Sciatic nerve (tissue), 1 donor: ENCODE measurements around a stretch of chr6.

- PRO-cap: no peak
Measured at GRCh38 chr6:161077945-161078741, 86.6 kb downstream of the MAP3K4 start.

DNA sequence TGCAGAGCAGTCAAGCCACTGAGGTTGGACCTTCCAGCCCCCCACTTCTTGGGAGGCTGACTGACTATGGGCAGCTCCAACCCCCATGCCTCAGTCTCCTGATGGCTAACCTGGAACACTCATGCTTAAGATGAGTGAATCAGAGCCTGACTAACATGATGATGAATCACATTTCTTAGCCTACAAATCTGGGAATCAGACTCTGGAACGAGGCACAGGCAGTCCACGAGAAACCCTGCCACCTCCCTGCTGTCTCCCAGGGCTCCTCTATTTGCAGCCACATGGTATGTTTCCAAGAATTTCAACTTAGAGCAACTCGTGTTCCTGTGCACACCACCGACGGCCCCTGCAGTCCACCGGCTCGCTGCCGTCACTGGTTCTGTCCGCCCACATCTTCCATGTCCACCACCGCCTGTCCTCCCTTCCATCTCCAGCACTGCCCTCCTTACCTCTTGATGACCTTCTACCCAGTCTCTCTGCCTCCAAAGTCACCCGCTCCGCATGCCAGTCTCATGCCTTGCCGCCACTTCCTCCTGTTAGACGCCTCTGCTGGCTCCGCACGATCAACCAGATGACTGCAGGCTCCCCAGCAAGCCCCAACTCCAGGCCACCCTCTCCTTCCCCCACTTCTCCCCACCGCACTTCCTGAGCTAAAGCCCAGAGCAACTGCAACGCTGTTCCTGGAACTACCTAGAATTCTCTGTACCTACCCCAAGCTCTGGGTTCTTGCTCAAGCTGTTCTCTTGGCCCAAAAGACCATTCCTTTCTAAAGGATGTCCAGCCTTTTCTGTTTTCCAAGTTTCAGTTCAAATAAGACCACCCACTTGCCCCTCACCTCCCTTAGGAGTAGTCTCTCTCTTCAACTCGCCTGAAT lies 87.5 kb downstream of the AGPAT4 start:
- PRO-cap: no peak

DNA sequence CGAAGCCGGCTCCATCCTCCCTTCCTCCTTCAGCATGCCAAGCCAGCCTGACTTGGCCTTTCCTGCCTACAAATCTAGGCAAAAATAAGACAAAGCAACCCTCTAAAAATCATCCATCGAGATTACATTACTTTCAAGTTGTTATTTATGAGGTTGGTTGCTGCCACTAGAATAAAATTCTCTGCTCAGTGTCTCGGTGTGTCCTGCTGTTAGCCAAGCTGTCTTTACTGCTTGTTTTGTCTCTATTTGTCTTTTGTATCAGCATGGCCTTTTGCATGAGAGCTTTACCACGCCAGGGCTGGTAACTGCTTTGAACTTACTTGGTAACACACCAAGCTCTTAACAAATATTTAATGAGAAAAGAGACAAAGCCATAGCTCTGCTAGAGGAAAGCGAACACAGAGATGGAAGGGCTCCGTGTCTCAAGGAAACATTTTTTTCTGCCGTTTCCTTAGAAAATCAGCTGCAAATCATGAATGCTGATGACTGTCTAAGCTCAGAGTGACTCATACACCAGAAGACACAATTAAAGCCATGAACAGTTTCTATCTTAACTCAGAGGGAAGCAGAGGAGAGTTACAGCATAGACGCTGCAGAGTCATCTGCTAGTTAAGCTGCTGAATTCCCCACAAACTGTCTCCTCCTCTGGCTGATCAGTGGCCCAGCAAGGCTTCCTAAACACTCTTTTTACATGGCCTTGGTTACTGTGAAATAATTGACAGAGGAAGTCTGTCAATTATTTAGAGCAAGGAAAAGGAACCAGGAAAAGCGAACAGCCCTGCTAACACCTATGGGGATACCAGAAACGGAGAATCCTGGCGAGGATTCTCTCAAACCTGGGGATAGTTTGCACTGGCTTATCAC lies 44.8 kb downstream of the AGPAT4 start:
- PRO-cap: unidirectional peak, plus-strand start at position 558 of the sequence

- PRO-cap: no peak
Measured at GRCh38 chr6:162056389-162056748, 671.2 kb downstream of the PRKN start.

- PRO-cap: unidirectional peak, plus-strand start at chr6:162361686
Measured at GRCh38 chr6:162361483-162361762, 366.1 kb downstream of the PRKN start.

DNA sequence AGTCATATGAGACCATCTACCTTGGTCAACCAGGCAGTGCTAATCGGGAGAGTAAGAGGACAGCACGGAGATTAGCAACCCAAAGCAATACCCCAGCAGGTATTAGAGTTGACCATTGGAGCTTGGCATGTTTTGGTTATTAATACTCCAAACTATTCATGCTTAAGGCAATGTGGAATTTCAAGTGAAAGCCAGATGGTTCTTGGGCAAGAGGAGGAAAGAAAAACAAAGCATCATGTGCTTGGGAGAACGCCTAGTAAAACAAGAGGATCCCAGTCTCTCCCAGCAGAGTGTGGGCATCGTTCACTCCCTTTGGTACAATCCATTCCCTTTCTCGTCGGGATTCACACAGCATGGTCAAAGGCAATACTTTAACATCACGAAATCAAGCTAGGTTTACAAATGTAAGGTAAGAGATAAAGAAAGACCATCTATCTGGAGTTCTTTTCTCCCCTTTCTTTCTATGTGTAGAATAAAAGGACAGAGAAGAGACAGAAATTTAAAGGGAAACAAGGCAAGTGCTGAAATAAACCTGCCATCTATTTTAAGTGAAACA lies 349.8 kb downstream of the PRKN start:
- PRO-cap: no peak

DNA sequence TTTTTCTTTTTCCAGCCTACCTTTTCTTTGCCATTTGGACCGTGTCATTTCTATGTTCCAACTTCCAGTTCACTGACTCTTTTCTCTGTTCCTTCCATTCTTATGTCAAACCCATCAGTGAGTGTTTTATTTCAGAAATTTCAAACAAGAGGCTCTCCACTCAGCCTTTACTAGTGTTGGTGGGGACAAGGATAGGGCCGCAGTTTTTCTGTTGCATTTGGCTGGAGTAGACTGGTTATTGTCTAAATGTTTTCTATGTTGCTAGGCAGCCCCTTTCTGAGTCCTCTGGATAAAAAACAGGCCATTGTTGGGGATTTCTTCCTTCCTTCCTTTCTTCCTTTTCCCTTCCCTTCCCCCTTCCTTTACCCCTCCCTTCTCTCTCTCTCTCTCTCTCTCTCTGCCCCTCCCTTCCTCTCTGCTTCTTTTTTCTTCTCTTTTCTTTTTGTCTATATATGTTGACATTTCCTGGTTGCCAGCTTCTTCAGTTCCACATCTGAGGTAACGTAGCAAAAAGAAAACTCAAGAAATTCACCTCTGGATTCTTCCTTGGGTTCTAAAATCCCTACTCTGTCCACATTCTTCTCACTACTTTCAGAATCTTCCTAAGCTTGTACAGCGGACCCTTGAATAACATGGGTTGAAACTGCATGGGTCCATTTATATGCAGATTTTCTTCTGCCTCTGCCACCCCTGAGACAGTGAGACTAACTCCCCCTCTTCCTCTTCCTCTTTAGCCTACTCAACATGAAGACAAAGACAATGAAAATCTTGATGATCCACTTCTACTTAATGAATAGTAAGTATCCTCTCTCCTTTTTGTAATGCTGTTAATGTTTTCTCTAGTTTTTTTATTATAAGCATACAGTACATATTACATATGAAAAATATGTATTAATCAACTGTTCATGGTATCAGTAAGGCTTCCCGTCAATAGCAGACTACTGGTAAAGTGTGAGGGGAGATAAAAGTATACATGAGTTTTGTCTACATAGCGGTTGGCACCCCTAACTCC lies 288.3 kb downstream of the PRKN start:
- PRO-cap: no peak

DNA sequence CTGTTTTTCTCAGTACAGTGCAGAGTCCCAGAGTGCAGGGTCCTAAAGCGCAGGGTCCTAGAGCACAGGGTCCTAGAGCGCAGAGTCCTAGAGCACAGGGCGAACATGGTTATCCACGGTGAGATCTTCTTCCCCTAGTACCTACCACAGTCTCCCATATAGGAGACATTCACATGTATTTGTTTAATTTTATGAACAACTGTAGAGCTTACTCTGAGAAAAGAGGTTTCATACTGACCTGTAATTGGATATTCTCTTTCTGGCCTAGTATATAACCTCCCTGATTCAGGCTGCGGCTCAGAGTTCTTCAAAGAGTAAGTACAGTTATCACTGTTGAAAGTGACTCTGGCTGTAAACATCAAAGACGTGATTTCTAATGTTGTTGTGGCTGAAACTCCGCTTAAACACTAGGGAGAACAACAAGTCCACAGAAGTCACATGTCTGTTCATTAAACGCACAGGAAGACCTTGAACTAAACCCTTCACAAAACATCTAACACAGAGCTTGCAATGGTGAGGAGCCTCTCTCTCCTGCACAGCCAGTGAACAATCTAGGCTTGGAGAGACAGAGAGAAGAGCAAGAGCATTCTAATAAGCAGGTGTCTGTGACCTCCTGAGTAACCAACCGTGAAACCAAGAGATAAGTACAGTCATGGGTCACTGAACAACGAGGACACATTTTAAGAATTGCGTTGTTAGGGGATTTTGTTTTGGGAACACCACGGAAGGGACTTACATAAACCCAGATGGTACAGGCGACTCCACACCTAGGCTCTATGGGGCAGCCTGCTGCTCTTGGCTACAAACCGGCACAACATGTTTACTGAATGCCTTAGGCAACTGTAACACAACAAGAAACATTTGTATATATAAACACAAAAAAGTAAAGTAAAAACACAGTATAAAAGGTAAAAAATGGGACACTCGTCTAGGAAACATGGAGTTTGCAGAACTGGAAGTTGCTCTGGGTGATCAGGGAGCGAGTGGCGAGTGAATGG lies 249.3 kb downstream of the PRKN start:
- PRO-cap: no peak

DNA sequence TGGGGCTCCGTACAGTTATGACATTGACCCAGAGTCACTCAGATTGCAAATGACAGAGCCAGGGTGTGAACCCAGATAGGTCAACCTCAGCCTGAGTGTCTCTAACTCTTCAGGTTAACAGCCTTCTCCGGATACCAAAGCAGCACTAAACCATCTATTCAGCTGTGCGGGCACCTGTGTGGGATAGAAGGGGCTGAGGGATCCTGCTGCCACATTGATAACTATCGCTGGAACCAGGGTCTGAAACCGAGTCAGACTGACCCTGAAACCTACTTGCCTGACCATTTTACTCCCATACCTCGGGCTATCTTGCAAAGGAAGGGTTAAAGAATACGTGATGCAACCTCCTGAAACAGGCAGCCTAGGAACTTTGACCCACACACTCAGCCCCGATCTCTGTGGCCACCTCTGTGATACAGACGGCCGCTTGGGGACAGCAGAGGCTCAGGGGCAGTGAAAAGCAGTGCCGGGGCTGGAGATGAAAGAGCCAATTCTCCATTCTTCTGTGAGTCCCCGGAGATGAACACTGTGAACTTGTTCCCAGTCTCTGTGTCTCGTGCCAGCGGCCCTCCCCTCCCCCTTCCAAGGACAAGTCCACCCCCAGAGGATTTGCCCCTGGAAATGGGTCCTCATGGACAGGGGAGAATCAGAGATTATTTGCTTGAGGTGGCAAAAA lies 233.4 kb upstream of the QKI start:
- PRO-cap: no peak

GRCh38 chr6:163263086-163263592 lies 151.4 kb upstream of the QKI start:
- PRO-cap: unidirectional peak, plus-strand start at chr6:163263425

DNA sequence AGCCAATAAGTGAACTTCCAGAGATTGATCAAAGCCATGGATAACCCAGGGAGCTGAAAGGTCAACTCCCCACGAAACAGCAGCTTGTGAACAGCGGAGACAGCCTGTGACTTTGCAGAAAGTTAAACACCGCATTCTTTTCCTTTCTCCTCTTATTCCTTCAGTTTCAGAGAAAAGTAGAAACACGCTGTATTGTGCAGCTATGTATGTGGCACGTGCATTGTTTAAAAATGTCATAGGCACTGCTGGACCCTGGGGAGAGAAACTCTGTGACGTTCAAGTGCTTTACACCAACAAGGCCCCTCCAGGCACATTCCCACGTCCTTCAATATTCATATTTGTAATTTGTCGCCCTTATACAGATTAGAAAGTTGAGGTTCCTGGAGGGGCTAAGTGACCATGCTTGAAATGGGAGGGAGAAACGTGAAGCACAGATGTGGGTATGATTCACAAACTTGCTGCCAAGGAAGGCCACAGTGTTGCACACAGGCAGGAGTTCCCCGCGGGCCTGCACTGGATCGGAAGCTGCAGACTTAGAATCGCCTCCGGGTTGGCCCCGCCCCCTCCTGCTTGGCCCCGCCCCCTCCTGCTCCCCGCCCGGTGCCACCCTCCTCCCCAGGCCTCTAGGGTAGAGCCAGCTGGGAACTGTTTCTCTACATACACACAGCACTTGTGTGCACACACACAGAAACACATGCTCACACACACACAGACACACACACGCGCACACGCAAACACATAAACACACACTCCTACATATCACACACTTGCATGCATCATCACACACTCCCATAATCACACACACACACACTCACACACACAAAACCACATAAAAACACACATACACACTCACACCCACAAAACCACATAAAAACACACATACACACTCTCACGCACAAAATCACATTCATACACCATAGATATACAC lies 58.2 kb upstream of the QKI start:
- PRO-cap: unidirectional peak, plus-strand start at position 452 of the sequence; unidirectional peak, minus-strand start at position 510 of the sequence

DNA sequence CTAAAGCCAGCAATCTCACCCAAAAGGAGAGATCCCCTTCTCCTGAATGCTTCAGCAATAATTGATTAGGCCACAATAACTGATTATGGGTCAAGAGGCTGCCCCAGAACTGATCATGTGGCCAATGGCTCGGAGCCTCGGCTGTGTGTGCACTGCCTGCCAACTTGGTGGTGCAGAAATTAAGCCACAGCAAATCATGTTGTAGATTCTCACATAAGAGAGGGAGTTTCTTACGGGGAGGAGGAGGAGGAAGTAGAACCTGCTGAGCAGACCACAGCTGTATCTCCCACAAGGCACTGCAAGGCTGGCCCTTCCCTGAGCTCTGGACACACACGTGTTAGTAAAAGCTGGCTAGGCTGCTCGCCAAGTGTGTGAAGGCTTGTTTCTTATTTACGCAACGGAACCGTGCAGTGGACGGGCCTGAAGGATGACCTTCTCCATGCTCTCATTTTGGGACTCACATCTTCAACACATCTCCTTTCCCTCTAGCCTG lies 15.8 kb upstream of the QKI start:
- PRO-cap: no peak

DNA sequence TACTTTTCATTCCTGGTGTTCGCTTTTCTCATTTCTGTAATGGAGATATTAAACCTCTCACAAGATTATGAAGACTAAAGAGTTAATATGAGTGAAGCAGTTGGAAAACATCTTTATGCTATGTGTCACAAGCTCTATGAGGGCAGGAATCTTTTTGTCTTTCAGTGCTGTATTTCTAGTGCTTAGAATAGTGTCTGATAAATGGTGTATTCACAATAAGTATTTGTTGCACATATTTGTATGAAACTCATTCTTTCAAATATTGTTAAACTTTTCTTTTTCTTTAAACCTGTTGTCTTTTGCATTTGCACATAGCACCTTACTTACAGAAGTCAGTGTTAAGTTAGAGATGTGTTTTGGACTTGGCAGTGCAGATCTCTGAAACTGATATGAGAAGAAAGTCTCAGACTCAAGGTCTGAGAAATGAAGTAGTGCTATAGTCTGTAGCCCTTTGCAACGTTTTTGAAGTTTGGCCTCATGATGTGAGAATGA lies 43.8 kb downstream of the QKI start:
- PRO-cap: no peak

DNA sequence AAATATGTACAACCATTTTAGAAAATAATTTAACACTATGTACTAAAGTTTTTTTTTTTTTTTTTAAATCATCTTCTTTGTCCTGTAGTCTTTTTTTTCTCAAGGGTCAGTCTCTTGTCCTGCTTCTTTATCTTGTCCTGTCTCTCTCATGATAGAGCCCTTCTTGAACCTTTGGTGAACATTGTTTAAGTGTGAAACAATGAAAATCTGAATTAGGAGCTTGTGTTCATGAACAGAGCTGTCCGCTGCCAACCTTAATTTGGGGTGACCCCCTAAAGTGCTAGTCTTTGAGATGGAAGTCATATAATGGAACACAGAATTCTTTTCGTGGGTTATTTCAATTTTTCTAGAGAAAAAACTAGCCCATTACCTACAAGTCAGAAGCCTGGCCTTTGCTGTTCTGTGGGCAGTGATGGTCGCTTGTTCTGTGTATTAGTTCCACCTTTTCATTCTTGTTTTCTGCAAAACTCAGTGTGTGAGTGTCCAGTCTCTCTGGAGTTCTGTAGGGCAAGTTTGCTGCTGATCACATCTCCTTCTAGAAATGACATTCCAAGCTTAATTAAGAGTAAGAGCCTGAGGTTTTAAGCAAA lies 61.8 kb downstream of the QKI start:
- PRO-cap: no peak

DNA sequence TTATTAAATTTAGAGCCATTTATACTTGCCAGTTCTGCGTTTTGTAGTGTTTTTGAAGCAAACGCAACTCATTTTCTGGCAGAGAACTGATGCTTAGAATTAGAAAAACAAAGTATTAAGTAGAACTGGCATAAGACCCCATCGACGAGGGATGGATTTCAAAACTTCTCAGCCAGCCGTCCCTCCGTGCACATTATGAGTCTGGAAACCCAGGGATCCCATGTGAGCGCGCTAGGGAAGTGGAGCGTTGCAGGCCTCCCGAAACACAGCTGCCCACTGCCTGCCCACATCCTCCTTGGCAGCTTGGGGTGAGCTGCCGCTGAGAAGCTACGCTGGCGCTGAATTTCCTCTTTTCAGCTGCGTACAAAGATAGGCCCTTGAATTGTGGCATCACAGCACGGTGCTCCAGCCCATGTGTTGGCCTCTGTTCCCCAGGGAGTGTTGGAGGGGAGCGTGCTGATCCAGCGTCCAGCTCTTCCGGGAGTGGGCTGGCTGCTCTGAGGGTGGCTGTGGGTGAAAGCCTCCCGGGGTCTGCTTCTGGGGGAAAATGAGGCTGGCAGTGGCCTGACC lies 297.6 kb downstream of the QKI start:
- PRO-cap: no peak

GRCh38 chr6:163814432-163815147 lies 400.1 kb downstream of the QKI start:
- PRO-cap: no peak

- PRO-cap: bidirectional peak, plus-strand start at chr6:163837845, minus-strand start at chr6:163837762
Measured at GRCh38 chr6:163837583-163838129, 423.1 kb downstream of the QKI start.

GRCh38 chr6:163945702-163946338 lies 531.3 kb downstream of the QKI start:
- PRO-cap: unidirectional peak, plus-strand start at chr6:163946082

GRCh38 chr6:165718730-165719181 lies 55.7 kb upstream of the PDE10A start:
- PRO-cap: no peak

DNA sequence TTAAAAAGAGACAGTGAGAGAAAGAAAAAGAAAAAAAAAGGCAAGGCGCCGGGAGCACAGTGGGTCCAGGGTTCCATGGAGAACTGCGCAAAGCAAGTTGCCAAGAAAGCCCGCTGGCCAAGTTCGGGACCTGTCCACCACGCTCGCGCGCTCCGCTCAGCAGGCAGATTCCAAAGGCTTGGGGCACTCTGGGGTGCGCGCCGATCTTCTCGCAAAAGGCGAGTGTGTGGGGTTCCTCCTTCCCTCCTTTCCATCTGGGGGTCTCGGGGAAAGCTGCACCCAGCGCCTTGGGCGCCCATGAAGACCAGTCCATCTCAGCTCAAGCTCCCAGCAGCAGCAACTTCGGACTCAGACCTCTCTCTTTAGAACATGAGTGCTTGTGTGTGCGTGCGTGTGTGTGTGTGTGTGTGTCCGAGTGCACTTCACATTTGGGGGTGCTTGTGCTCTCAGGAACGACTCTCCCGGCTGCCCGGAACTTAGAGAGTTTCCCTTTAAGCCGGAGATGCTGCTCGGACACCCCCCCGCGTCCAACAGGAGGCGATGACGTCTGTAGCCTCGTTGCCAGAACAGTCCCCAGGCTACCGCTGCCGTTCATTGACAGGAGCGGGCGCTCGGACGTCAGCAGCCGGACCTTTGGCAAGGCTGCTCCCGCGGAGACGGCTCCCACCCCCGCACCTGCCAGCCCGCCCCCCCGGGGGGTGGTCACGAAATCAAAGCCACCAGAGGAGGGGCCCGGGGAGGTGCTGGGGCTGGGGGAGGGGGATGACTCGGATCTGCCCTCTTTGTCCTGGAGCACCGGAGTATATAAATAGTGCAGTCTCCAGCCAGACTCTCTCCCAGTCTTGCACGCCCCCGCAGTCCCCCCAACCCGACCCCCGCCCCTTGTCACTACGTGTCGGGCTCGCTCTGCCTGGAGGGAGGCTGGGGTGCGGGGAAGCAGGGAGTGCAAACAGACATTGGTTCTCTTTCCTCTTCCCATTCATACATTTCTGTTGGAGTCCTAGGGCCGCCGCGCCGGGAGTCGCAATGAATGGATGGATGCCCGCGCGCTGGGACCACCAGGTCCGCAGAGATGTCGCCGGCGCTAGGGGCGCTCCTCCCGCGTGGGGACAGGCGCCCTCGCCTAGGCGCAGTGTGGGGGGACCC lies 179.7 kb downstream of the TBXT start:
- PRO-cap: unidirectional peak, plus-strand start at position 594 of the sequence